Cerebral cortex (tissue), 2 donors: ENCODE measurements around the genes RAB4B, CYP2A6, CYP2F1, TGFB1 and CEACAM21.

GRCh38 chr19:40604467-40605132 is 3.4 kb downstream of the LTBP4 start:
- PRO-cap, 2 experiments = no peak in any of the 2 experiments

- PRO-cap, 2 experiments = no peak in any of the 2 experiments
Measured at GRCh38 chr19:40614542-40615305, 13.6 kb downstream of the LTBP4 start.

GRCh38 chr19:40627122-40627838 is 26.1 kb downstream of the LTBP4 start:
- PRO-cap, 2 experiments = no peak in any of the 2 experiments

DNA sequence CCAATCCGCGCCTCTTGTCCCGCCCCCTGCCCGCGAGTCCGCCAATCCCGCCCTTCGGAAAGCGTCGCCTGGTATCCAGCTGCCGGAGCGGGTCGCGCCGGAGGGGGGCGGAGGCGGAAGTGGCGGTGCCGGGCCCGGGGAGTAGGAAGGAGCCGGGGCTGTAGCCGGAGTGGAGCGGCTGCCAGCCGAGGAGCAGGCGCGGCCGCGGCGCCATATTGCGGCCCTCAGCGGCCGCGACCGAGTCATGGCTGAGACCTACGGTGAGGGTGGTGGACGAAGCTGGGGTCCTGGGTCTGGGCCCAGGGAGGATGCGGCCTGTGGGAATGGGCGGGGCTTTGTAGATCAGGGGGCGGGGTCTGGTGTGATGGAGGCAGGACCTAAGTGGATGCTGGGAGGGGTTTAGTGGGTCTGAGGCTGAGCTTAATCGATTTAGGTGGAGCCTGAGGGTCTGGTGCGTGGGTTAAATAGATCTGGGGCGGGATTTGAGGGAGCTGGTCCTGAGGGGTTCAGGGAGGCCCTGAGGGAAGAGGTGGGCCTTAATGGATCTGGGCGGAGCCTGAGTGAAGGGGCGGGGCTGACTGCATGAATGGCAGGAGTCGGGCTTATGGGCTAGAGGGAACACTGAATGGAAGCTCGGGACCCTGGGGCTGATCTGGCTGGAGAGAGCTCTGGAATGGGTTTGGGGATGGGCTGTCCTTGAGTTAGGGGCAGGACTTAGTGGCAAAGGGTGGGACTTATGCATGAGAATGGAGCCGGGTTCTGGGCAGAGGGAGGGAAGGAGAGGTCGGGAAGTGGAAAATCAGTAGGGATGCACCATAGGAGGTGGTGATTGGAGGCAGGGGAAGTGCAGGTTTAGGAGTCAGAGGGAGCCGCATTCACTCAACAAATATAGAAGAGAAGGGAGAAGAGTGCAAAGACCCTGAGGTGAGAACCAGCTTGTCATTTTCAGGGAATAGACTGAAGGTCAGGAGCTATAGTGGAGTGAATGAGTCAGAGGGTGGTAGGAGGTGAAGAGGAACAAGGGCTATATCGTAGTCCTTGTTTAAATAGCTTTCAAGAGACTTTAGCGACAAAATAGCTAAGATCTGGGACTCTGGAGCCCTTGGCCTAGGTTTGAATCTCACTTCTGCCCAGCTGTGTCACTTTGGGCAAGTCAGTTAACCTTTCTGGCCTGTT is at the start of gene RAB4B:
TSS of gene RAB4B (plus strand) at position 116 of the 1,176 bp plus-strand sequence.
- PRO-cap, 2 experiments = peak in 1 of 2 experiments; most common plus-strand start position 119 of the sequence (in 1); most common minus-strand start position 310 of the sequence (in 1)

GRCh38 chr19:40809515-40810551 is 10.8 kb downstream of the EGLN2 start:
- PRO-cap, 2 experiments = no peak in any of the 2 experiments

GRCh38 chr19:40846751-40847567 is 3.3 kb downstream of the CYP2A6 start:
- PRO-cap, 2 experiments = no peak in any of the 2 experiments

DNA sequence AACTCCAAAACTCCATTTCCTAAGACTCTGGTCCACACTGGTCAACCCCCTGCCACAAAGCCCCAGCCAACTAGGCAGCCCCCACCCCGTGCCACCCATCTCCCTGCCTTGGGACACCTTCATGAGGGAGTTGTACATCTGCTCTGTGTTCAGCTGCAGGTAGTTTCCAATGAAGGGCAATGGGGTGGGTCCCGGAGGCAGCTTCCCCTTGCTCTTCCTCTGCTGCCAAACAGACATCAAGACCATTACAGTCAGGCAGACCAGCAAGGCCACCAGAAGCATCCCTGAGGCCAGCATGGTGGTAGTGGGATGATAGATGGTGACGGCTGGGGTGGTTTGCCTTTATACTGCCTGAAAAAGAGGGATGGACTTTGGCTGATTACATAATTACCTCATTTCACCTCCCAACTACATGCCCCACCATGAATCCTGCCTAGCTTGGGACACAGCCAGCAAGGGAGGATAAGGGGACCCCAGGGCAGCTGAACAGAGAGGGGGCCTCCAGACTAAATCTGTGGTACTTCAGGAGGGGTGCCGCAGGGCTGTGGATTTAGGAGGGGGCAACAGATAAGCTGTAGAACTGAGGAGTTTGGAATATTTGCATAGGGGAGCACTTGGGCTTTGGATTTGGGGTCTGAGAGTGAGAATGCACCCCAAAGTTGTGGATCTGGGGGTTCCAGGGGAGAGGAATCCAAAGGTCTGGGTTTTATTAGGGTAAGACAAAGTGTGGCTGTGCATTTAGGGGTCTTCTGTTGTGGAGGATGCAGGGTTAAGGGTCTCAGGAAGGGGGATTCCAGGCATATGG is at the start of gene CYP2A6:
TSS of gene CYP2A6 (minus strand) at position 318 of the 805 bp plus-strand sequence.
- PRO-cap, 2 experiments = no peak in any of the 2 experiments

GRCh38 chr19:40921091-40922051 is 39.3 kb upstream of the CYP2A7 start:
- PRO-cap, 2 experiments = no peak in any of the 2 experiments

GRCh38 chr19:41114240-41114724 is at the start of gene CYP2F1:
Gene CYP2F1, plus strand, starts transcription at chr19:41114432.
- PRO-cap, 2 experiments = no peak in any of the 2 experiments

- PRO-cap, 2 experiments = no peak in any of the 2 experiments
Measured at GRCh38 chr19:41271732-41272252, 7.6 kb downstream of the HNRNPUL1 start.

DNA sequence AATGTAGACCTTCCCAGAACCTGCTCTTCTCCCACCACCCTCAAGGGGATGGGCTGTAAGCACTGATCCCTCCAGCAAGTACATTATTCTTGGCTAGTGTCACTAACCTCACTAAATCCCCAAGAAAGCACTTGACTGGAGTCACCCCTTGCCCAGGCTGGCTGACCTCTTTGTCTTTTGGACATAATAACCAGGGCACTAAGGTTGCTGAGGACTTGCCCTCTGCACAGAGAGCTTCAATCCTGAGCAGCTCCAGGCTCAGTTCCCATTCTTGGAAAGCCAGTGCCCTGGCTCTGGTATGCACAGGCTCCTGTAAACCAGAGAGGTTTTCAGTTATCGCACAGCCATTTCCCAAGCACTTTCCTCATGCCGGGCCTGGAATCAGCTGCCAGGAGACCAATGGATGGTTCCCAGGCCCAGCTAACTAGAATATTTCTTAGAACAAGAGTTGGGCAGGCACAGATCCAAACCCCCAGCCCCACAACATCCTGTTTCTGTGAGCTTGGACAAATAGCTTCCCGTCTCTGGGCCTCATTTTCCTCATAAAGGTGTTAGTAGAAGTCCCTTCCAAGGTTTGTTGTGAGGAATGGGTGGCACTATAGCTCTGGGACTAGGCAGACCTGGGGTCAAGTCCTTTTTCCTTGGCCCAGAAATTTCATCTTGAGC is 5.4 kb upstream of the CCDC97 start:
- PRO-cap, 2 experiments = no peak in any of the 2 experiments

- PRO-cap, 2 experiments = no peak in any of the 2 experiments
Measured at GRCh38 chr19:41305427-41306022, 4.4 kb upstream of the CCDC97 start.

GRCh38 chr19:41324661-41325868 is 15.1 kb downstream of the CCDC97 start:
- PRO-cap, 2 experiments = peak in 1 of 2 experiments; most common plus-strand start chr19:41325050 (in 1); most common minus-strand start chr19:41325463 (in 1)

DNA sequence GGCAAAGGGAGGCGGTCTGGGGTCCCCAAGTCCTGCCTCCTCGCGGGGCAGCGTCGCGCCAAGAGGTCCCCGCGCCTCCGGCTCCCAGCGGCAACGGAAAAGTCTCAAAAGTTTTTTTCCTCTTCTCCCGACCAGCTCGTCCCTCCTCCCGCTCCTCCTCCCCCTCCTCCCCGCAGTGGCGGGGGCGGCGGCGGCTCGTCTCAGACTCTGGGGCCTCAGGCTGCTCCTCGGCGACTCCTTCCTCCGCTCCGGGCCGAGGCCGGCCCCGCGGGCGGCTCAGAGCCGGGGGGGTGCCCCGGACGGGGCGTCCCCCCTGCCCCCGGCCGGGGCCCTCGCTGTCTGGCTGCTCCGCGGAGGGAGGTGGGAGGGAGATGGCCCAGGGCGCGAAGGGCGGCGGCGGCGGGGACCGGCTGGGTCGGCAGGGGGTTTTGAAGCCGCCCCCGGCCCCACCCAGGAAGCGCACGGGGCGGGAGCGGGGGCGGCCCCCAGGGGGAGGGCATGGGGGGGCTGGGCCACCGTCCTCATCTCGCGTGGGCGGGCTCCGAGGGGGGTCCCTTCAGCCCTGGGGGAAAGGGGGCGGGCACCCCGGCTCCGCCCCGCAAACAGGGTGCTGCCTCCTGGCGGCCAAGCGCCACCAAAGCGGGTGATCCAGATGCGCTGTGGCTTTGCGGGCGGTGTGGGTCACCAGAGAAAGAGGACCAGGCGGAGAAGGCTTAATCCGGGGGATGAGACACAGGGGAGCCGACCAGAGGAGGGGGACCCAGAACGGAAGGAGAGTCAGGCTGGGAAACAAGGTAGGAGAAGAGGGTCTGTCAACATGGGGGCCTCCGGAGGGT is at the start of gene TGFB1:
TSS of gene TGFB1 (minus strand) at position 401 of the 836 bp plus-strand sequence.
- PRO-cap, 2 experiments = peak in 1 of 2 experiments; most common plus-strand start position 175 of the sequence (in 1); most common minus-strand start position 209 of the sequence (in 1)

- PRO-cap, 2 experiments = no peak in any of the 2 experiments
Measured at GRCh38 chr19:41398143-41398371, 439 bp downstream of the BCKDHA start.

DNA sequence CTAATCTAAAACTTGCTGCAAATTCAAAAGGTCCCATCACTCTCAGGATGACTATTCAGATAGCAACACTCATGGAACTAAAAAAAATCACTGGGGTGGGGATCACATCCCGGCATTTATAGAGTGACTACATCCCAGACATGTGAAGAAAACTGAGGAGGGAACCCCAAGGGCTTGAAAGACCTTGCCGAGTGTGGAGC is 35.1 kb downstream of the ERICH4 start:
- PRO-cap, 2 experiments = no peak in any of the 2 experiments

GRCh38 chr19:41500495-41501088 is 57.6 kb downstream of the ERICH4 start:
- PRO-cap, 2 experiments = peak in 1 of 2 experiments; most common plus-strand start chr19:41500736 (in 1); most common minus-strand start chr19:41500644 (in 1)

DNA sequence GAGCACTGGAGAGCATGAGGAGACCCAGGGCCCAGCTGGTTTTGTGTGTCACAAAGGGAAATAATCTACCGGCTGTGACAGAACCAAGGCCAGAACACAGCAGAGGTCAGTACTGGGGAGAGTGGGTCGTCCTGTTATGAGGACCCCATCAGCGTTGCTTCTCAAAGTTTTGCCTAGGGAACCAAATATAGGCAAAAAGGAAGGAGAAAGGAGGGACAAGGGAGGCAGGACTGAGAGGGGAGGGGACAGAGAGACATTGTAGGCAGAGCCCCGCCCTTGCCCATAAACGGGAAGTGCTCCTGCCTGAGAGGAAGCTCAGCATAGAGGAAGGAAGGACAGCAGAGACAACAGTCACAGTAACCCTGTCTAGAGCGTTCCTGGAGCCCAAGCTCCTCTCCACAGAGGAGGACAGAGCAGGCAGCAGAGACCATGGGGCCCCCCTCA is at the start of gene CEACAM21:
TSS of gene CEACAM21 (plus strand) at position 321 of the 444 bp plus-strand sequence.
- PRO-cap, 2 experiments = peak in 1 of 2 experiments; most common plus-strand start position 321 of the sequence (in 1)

- PRO-cap, 2 experiments = no peak in any of the 2 experiments
Measured at GRCh38 chr19:41716292-41716535, 7.8 kb downstream of the CEACAM5 start.

- PRO-cap, 2 experiments = no peak in any of the 2 experiments
Measured at GRCh38 chr19:41746428-41747126, 8.8 kb upstream of the CEACAM6 start.